LUHMES (cell line): ENCODE data around the genes TBCA and ARSB.

DNA sequence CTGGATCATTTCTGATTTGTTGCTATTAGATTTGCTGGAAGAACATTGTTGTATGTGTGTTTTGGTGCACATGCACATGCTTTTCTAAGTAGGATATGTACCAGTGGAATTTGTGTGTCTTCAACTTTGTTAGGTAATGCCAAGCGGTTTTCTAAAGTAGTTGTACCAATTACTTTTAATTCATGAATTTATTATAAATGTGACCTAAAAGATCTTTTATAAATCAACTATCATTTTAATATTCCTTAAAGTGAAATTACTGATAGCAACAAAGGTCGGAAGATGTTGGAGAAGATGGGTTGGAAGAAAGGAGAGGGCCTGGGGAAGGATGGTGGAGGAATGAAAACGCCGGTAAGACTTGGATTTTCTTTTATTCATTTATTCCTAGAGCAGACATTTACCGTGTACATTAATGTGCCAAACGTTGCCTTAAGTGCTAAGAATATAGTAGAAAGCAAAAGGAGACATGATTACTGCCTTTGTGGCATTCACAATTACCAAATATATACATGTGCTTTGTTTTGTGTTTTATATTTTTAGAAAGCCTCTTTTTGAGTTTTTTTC, 25.6 kb downstream of the ZBED3 start:
- PRO-cap, result no peak

DNA sequence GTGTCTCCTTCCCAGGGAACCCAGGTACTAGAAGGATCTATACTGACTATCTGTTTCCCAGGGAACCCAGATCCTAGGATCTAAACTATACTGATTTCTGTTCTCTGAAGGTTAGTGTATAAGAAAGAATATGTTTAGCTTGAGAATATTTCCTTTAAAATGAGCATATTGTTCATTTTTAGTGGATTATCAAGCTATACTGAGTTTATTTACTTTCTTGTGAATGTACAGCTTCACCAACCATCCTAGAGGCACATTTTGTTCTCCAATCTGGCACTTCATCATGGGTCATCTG, 7.0 kb downstream of the WDR41 start:
- PRO-cap, result no peak

DNA sequence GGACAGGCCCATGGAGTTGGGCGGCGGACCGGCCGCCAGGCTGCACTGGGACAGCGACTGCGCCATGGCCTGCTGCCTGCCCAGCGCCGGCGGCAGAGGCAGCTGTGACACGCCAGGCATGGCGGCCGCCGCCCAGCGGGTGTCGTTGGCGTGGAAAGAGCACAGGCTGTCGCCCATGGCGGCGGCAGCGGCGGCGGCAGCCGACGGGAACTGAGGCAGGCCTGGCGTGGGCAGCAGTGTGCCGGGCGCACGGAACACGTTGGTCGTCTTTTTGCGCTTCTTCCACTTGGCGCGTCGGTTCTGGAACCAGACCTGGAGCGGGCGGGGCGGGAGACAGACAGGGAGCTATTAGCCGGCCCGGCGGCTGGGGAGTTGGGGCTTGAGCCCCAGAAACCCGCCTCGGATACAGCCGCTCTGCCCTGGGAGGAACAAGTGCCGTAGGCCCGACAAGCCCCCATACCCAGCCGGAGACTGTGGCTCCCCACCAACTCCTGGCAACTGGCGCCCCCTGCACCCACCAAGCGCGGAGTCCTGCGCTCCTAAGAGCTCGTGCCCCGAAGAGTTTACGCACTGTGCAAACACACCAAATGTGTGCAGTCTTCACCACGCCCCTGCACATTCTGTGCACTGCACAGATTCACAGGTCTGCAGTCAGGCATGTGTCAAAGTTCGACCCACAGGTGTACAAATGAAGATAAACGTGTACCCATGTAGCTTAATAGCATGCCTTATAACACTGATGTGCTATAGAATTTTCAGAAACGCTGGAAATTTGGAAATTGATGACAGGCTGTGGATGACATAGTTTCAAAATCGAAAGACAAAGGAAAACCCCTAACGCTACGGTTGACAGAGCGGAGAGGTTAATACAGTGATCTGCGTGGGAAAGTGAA, 7.8 kb downstream of the OTP start:
- PRO-cap, result no peak

GRCh38 chr5:77776179-77776801, at the start of gene TBCA:
Gene TBCA, minus strand, starts transcription at chr5:77776339.
- PRO-cap, result bidirectional peak, plus-strand start at chr5:77776492, minus-strand start at chr5:77776281

DNA sequence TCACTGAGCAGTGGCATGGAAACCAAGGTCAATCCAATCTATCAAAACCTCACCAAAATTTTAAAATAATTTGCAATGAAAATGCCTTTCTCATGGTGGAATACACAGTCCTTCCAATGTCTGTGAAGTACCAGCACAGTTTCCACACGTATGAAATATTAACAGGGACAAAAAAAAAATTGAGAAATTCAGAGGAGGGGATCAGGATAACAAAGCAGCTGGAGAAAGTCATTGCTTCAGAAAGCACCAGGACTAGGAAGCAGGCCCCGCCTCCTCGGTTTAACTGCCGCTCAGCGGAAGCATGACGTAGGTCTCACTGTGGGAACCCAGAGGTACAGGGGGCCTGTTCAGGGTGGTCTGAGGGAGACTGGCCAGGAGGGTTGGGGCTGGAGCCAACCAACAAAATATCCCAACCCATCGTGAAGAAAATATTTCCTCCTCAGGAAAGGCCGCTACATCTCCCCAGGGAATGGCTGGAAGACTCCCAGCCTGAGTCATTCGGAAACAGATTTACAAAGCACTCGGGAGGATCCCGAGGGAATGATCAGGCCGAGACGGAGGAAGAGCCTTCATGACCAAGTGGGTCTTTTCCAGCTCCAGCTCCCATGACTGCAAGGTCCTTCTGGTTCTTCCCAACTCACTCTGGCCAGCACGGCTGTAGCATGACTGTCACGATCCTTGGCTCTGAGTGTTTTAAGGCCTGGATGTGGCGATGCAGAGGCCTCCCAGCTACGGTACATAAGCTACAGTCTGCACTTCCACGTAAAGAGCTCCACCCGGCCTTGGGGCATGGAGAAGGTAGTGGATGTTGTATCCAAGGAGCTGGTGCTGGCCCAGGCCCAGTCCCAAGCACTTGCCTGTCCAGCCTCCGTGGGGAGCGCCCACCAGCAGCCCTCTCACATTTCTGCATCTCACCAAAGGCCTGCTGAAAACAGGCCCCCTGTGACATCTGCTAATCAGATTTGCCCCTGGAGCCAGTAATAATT, 100.8 kb downstream of the LHFPL2 start:
- PRO-cap, result no peak

- PRO-cap, result no peak
These were observed 56.5 kb downstream of the LHFPL2 start for GRCh38 chr5:78591867-78592676.

DNA sequence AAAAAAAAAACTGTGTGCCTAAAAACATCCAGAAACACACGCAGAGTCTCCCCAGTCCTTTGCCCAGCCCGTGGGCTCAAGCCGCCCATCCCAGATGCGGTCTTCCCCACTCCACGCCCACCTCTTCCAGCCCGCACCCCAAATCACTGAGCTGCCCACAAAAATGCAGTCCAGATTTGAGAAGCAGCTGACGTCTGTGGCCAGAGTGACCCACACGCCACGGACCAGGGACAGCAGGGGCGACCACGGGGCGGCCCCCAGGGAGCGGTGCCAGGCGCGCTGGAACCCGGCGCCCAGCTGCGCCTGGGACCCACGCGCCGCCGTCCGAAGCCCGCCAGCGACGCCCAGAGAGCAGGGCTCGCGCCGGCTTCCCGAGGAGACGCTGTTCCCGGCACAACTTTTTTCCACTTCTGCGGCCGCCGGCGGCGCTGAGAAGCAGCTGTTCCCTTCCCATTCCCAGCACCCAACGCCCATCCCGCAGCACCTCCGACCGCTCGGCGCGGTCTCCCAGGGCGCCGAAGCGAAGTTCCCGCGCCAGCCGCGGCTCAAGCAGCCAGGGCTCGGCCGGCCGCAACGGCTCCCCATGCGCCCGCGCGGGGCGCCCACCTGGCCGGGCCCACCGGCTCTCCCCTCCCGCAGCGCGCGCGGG, 617 bp downstream of the LHFPL2 start:
- PRO-cap, result bidirectional peak, plus-strand start at position 393 of the sequence, minus-strand start at position 506 of the sequence

DNA sequence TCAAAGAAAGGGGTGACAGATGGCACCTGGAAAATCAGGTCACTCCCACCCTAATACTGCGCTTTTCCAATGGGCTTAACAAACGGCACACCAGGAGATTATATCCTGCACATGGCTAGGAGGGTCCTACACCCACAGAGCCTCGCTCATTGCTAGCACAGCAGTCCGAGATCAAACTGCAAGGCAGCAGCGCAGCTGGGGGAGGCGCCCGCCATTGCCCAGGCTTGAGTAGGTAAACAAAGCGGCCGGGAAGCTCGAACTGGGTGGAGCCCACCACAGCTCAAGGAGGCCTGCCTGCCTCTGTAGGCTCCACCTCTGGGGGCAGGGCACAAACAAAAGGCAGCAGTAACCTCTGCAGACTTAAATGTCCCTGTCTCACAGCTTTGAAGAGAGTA, 61.4 kb upstream of the LHFPL2 start:
- PRO-cap, result no peak

DNA sequence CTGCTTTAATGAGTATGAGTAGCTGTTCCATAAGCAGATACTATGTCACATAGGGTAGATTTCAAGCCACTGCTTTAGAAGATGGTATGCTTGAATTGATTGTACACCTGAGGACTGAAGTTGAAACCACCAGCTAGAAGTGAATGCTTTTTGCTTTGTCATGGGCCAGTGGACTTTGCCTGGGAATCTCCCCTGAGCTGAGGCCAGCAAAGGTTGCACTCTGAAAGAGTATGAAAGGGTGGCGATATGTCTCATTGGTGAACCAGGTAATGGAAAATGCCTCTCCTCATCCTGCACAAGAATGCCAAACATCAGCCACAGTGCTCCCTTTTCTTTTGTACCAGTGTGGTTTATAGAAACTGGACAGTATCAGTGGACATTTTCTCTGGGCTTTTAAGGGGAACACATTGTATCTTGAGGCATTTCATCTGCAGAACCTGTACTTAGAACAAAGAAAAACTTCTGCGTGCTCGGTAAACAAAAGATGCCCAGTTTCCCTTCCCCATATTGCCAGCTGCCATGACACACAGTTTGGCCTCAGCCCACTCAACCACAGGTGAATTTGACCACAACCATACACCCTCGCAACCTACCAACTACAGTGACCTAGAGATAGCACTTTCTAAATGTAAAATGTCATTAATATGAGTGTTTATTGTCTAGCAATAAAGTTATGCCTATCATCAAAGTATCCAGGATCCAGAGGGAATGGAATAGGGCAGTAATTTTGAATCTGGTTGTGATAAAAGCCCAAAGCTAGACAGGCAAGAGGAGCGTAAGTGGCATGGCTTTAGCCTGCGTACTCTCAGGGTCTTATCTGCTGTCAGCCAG, 79.4 kb upstream of the LHFPL2 start:
- PRO-cap, result no peak

- PRO-cap, result bidirectional peak, plus-strand start at chr5:78984996, minus-strand start at chr5:78984625; bidirectional peak, plus-strand start at chr5:78985479, minus-strand start at chr5:78985433
These were observed at the start of gene ARSB for GRCh38 chr5:78984901-78985700. Gene ARSB, minus strand, starts transcription at chr5:78985310.

DNA sequence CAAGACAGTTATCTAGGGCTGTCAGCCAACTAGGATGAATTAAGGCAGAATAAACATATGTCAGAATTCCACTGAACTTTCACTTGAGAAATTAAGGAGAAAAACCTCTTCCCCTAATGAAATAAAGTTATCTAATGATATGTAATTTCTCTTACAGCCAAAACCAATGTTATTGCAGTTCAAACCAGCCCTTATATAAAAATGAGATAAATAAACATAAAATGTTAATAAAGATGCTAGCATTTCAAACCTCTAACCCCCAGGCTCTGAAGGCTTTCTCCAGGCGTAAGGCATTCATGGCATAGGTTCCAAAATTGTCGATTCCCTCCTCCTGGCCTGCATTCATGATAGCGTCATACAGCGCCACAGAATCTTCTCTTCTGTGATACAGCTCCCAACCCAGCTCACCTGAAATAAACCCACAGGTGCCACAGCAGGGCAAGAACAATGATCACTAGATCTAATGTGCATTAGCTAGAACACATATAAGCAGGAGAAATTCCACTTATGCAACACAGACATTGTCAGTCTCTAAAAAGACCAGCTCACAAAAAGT, 41.1 kb upstream of the ARSB start:
- PRO-cap, result no peak

DNA sequence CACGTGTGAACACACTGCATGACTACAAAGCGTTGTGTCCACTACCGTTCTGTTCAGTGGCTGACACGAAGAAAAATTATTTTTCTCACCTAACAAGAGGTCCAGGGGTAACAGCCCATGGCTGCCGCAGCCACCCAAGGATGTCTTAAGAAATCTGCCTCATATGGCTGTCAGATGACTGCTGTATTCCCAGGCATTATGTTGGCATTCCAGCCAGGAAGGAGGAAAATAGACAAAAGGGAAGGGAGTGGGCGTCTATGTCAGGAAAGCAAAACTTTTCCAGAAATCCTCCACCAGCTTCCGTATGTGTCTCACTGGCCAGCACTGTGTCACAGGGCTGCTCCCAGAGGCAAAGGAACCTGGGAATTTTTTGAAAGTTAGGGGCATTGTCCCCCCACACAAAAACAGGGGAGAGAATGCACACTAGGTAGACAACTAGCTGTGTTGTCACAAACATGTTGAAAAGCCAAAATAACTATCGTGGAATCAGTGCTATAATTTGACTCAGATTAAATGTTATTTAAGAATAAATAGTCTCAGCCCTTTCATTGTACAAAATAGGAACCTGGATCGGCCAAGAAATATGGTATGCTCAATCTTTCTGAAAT, 7.3 kb downstream of the BHMT2 start:
- PRO-cap, result no peak

DNA sequence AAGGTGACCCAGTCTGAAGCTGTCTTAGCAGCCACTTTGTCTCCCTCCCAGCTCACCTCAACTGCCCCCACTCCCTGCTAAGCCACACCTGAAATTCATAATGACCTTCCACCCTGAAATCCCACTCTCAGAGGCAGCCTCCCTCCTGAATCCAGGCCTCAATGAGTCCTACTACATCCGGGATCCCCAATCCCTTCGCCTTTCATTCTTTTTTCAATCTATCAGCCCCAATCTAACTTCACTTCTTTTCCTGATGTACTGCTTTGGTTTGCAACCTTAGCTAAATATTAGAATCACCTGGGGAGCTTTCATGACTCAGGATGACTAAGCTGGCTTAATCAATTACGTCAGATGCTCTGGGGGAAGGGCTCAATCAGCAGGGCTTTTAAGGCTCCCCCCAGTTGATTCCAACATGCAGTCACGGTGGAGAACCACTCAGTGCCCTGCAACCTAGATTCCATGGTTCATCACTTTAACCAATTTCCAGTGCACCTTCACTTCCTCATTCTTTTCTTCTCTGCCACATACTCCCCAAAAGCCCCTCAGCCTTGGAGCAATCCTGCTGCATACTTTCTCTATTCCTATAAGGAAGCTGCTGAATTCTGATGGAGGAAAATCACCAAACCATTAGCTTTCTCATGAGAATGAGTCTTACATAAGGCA, 32.3 kb downstream of the BHMT start:
- PRO-cap, result no peak

DNA sequence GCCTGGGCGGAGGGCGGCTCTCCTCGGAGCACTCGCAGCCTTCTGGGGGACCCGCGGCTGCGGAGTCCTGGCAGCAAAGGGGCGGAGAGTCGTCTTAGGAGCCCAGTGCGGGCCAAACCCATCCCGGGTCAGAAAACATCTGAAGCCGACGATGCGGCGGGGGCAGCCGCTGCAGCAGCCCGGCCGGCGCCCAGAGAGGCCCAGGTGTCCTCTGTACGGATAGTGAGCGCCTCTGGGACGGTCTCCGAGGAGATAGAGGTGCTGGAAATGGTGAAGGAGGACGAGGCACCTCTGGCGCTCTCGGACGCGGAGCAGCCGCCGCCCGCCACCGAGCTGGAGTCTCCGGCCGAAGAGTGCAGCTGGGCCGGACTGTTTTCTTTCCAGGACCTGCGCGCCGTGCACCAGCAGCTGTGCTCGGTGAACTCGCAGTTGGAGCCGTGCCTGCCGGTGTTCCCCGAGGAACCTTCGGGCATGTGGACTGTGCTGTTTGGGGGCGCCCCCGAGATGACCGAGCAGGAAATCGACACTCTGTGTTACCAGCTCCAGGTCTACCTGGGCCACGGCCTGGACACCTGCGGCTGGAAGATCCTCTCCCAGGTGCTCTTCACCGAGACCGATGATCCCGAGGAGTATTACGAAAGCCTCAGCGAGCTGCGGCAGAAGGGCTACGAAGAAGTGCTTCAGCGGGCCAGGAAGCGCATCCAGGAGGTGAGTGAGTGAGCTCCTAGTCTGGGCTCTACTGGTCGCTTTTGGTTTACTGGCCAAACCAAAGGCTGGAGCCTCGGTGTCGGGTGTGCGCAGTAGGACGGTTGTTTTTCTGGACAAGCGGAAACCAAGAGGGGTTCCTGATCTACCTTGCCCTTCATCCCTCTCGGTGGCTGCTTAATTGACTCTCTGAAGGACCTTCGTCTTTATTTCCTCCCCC, 1.3 kb downstream of the JMY start:
- PRO-cap, result no peak

- PRO-cap, result no peak
These were observed 46.8 kb downstream of the CMYA5 start for GRCh38 chr5:79736269-79736925.

GRCh38 chr5:79751092-79751533, 61.5 kb downstream of the CMYA5 start:
- PRO-cap, result no peak

GRCh38 chr5:80079893-80080141, 44.7 kb downstream of the THBS4 start:
- PRO-cap, result no peak

DNA sequence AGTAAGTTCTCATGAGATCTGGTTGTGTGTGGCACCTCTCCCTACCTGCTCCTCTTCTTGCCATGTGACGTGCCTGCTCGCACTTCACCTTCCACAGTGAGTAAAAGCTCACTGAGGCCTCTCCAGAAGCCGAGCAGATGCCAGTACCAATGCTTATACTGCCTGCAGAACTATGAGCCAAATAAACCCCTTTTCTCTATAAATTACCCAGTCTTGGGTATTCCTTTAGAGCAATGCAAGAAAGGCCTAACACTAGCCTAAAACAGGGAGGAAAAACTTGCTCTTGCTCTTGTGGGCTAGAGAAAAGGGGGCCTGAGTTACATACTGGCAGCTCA, 97.9 kb downstream of the THBS4 start:
- PRO-cap, result no peak

DNA sequence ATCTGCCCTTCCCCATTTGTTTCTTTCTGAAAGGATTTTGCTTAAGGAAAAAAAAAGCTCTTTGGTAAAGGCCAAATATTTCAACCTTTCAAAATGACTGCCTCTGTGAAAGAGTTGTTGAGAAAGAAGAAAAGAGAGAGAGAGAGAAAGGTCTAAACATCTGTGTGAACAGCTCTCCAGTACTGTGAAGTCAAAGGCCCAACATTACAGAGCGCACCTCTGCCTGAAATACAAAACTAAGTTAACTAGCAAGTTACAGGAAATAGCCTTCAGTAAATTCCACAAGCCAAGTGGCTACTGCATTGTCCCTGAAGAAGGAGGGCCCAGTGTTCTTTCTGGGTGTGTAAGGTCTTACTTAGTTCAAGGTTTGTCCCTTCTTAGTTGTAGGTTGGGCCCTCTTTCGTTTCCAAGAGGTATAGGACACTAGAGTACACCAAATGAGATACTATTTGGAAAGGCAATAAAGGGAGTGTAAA, 104.4 kb downstream of the THBS4 start:
- PRO-cap, result no peak

DNA sequence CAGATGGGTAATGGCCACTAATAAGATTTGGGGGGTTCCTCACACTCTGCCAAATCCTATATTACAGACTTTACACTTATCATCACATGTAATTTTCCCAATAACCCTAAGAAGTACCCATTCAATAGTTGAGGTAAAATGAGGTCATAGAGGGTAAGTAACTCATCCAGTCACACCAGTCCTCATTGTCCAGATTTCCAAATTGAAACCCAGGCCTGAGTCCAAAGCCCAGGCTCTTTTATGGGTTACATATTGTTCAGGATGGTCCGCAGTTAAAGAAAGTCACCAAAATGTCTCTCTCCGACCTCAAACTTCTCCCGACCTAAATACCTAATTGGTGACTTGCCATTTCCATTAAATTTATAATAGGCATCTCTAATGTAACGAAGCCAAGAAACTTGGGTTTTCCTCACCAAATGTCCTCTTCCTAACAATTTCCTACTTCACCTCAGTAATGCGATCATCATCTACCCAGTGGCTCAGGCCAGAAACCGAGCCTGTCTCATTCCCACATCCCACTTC, 3.2 kb downstream of the SERINC5 start:
- PRO-cap, result no peak